Left lung (tissue), 1 donor: ENCODE data around the gene KSR2.

DNA sequence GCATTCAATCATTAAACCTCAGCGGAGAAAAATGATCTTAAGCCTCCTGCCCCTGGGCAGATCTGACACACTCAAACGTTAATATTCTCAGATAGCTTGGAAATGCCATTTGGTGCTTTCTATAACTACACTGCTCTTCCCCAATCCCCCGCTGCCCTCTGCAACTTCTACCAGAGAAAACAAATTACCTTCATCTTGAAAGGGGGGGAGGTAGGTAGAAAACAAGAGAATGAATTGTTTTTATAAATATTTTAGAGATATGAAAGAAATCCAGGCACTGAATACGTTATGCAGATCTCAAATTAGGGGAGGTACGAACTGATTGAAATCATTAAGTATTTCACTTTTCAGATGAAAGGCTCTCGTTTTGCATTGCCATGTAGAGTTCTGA, 521.1 kb downstream of the MED13L start:
- PRO-cap: no peak

DNA sequence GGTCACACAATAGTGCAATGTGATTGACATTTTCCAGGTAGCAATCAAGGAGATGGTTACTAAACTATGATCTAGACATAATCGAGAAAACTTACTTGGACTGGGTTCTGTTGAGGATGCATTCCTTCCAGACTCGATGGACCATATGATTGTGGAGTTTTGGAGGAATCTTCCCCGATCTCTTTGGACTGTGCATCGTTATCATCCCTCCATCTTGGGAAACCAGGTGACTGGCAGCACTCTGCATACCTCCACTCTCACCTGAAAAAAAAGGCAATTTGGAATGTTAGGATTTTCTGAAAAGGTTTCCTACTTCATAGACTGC, 262.5 kb downstream of the MED13L start:
- PRO-cap: no peak

- PRO-cap: no peak
Observed at GRCh38 chr12:116064711-116065175, 212.8 kb downstream of the MED13L start.

DNA sequence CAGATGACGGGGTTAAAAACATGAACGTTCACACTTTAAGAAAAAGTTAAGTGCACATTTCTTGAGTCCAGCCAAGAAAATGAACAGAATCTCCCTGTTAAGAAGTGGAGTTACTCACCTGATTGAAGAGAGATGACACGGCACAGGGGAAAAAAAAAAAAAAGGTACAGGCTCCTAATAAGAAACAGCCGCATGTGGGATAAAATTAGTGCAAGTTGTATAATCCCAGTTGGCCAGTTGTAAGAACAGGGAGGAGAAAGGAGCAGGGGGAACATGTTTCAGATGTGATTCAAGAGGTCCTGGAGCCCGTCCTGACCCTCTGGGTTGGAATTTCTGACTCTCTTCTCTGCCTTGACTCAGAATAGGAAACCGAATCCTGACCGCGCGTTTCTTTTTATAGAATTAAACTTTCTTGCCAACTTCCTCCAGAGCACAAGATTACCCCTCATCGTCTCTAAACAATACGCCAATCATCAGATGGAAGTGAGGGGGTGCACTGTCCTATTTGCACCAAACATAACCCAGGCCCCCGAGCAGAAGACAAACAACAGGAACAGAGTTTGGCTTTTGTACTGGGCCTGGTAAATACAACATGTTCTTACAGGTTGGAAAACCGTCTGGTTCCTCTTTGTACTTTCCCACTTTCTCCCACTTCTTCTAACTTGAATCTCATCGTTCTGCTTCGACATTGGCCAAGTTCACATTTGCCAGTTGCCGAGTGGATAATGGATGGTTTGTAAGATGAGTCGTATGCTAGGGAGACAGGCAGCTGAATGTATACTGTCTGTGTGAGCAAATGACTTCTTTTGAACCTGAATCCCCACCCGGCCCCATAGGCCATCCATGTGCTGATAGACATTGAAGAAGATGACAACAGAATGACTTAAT, 42.5 kb upstream of the MED13L start:
- PRO-cap: no peak

GRCh38 chr12:116324660-116325261, 47.3 kb upstream of the MED13L start:
- PRO-cap: no peak

GRCh38 chr12:116366895-116367207, 89.4 kb upstream of the MED13L start:
- PRO-cap: bidirectional peak, plus-strand start at chr12:116367044, minus-strand start at chr12:116366978

GRCh38 chr12:116368382-116368844, 90.9 kb upstream of the MED13L start:
- PRO-cap: bidirectional peak, plus-strand start at chr12:116368751, minus-strand start at chr12:116368557

DNA sequence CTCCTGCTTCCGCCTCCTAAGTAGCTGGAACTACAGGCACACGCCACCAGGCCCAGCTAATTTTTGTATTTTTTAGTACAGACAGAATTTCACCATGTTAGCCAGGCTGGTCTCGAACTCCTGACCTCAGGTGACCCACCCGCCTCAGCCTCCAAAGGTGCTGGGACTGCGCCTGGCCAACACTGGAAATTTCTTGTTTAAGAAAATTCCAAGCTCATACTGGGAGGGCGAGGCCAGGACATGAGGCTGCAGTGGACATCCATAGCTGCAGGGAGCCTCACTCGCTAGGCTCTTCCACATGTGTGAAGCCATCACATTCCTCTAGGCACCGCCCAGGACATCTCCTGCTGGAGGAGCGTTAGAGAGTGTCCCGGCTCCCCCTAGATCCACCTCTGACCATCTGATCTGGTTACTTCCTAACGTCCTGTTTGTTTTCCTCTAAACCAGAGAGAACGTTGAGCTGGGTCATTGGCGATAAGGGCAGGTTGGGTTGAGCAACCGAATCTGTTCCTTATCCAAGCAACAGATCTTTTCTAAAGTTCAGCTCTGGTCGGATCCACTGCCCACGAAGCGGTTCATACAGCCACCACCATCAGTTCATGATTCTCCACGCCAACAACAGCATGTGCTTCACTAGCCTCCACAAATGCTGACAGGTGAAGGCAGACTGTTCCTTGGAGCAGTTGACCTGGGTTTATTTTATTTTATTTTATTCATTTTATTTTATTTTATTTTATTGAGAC, 108.2 kb upstream of the MED13L start:
- PRO-cap: no peak

DNA sequence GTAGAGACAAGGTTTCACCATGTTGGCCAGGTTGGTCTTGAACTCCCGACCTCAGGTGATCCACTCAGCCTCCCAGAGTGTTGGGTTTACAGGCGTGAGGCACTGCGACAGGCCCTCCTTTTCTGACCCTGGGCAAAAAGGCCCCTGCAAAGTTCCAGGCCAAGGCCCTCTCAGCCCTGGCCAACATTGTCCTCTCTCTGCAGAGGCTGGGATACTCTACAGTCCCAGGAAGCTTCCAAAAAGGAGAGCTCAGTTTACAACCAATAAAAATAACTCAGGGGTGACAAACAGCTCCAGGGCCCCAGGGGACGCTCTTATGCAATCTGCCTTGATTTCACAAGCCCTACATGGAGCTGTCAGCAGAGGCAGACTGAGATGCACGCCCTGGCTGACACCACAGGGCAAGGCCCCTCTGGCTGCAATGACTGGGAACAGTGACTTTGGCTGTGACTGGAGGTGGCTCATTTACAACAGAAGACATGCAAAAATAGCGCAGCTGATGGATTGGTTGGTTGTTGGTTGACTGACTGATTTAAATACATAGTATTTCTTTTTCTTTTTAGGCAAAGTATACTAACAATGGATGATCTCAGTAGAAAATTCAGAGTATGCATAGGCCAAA, 129.0 kb upstream of the MED13L start:
- PRO-cap: no peak

DNA sequence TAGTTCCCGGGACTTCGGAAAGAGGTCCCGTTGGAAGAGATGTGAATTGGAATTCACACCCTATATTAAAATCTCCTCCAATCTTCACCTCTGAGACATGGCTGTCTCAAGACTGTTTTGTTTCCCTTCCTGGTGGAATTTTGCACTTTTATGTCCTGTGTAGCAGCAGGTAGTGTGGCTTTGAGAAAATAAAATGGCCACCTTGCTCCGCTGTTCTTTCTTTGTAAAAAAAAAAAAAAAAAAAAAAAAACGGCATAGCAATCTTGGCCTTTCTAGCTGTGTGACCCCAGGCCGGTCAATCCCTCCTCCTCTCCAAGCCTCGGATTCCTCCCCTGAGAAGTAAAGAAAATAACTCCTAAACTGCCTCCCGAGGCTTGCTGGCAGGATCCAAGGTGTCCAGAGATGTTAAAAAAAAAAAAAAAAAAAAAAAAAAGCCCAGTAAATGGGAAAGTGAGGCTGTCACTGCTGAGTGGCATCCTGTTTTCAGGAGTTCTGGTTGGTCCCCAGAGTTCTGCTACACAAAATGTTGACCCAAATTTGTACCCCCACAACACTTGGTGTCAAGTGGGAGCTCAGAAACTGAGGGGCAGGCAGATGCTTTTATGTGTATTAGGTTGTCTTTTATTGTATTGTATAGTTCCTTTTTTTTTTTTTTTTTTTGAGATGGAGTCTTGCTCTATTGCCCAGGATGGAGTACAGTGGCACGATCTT, 23.9 kb upstream of the MAP1LC3B2 start:
- PRO-cap: no peak

GRCh38 chr12:116539659-116540635, 19.2 kb upstream of the MAP1LC3B2 start:
- PRO-cap: no peak

DNA sequence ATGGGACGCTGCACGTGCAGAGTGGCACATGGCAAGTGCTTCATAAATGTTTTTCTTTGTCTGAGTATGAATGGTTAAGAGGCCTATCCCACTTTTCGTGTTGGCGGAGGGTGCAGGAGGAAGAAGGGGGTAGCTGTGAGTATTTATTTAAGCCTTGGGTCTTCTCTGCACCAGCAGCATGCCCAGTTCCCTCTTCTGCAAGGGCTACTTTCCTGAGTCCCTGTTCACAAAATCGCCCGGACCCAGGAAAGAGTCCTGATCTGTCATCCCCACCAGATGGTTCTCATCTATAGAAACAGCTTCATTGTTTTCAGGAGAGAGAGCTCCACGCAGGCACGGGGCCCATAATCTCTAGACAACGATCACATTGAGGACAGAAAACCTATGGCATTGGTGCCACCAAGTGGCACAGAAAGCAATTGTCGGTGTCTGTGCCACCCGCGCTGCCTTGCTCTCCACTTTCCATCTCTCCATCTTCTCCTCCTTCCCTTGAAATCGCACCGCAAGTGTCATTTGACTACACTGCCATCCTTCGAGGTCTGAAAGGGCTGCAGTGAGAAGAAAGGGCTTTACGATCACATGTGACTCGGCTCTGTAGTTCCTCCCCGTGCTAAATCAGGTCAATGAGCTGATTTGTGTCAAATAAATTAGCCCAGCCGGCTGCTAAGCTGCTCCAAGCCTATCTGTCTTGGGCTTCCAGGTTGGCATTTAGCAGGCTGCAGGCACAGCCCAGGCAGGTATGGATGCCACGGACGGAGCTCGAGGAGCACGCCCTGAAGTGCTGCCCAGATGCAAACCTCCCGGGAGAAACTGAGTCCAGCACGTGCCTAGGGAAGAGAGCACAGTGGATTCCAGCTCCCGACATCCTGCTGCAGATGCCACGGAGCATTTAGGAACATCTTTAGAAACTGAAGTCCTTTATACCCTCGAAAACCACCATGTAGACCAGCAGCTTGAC, 28.9 kb downstream of the SPRING1 start:
- PRO-cap: no peak

DNA sequence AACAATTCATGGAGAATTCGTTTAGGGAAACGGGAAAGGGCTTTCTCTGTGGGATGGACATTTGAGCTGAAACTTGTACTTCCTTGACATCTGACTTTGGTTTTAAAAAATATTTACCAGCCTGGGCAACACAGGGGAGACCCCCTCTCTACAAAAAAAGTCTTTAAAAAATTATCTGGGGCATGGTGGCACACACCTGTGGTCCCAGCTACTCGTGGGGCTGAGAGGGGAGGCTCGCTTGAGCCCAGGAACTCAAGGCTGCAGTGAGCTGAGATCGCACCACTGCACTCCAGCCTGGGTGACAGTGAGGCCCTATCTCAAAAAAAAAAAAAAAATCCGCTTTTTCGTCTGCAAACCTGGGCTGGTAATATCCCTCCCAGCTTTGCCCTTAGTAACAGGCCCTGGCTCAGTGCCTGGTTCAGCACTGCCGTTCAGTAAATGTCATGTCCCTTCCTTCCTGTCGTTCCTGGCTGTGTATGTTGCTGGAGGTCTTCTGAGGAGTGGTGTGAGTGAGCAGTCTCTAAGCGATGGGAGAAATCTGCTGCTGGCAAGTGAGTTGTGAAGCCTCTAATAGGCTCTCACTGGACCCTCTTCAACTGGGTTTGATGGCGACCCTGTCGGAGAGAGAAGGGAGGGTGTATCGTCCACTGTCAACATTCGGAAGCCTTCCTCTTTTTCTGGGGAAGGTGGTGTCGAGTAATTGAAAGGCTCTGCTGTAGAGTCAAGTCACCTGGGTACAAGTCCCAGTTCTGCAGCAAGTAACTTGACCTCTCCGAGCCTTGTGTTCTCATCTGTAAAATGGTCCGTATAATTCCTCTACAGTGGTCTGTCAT, 63.0 kb downstream of the HRK start:
- PRO-cap: no peak

DNA sequence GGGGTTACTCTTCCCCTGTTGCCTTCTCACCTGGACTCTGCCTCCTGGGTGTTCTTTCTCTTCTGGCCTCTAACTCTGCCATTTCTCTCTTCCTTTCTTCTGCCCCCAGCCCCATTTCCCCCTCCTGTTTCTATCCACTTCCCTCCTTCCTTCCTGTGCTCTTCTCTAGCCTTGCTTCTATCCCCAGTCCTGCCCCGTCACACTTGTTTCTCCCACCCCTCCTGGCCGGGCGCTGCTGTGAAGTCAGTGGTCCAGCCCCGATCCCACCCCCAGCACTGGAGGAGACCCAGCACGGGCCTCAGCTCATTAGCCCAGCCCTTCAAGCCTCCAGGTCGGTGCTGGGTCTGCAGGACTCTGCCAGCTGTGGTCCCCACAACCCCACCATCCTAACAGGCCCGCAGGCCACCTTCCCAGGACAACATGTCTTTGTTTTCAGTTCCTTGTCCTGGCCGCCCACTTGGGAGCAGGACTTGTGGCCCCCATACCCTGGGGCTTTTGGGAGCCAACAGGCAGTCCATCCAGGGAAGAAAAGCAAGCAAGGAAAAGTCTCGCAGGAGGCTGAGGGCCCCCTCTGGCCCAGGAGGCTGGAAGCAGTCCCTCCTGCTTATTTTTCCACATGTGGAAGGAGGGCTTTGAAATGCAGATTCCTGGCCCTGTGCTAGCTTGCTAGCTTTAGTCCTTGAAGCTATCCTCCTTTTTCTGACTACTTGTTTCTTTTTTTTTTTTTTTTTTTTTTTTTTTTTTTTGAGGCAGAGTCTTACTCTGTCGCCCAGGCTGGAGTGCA, 60.0 kb downstream of the HRK start:
- PRO-cap: no peak

GRCh38 chr12:117155244-117155995, 34.9 kb downstream of the FBXO21 start:
- PRO-cap: no peak

GRCh38 chr12:117157719-117158229, 32.5 kb downstream of the FBXO21 start:
- PRO-cap: no peak

- PRO-cap: no peak
Observed at GRCh38 chr12:117189634-117190131, 587 bp downstream of the FBXO21 start.

DNA sequence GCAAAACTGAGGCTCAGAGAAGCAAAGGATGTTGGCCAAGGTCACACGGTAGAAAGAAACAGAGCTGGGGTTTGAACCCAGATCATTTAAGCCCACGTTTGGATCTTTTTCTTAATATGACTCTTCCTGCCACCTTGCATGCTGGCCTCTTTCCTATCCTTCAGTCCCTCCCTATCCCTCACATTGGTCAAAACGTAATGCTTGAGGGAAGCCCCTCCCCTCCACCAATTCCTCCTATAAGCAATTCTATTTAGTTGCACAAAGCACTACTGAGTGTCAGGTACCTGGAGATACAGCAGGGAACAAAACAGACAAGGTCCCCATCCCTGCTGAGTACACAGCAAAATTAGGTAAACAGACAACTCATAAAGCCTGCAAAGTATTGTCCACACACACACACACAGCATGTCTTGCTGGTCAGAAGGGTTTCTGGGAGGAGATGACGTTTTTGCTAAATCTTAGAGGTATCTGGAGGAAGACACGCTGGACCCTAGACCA, 179.2 kb downstream of the KSR2 start:
- PRO-cap: no peak

DNA sequence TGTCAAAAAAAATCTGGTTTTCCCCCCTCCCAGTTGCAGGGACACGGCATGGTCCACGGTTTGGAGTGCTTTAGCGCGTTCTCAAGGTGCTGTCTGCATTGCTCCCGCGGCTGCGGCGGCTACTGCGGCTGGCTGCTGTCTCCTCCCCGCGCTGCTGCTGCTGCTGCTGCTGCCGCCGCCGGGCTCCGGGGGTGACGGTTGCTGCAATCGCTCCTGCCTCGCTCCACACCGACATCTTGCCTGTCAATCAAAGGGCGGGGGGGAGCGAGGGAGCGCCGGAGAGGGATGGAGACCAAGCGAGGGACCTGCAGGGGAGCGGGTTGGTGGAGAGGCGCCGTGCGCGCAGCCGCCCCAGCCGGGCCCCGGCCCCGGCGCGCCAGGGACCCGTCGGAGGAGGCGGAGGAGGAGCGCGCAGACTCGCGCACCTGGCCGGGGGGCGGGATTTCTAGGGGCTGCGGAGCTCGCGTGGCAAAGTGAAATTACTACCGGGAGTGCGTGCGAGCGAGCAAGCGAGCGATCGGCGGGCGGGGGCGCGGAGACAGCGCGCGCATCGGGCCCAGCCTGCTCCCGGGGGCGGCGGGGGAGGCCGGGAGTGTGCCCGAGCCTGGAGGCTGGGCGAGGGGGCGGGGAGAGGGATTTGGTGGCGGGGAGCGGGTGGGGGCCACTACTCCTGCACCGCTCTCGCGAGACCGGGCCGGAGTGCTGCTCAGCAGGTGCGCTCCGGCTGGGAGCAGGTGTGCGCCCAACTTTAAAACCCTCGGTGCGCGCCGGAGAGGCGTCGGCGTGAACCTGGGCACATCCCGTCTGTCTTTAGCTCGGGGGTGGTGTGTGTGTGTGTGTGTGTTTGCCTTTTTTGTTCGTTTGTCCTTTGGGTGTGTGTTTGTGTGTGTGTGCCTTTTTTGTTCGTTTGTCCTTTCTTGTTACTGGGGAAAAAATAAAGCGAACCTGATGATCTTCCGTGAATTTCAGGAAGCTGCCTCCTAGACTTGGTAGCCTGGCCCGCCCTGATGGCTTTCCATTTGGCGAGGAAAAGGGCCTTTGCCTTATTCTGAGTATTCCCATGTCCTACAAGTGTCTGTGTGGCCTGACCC, at the start of gene KSR2:
Gene KSR2, minus strand, starts transcription at position 249 of the 1,091 bp plus-strand sequence.
- PRO-cap: bidirectional peak, plus-strand start at position 712 of the sequence, minus-strand start at position 375 of the sequence

DNA sequence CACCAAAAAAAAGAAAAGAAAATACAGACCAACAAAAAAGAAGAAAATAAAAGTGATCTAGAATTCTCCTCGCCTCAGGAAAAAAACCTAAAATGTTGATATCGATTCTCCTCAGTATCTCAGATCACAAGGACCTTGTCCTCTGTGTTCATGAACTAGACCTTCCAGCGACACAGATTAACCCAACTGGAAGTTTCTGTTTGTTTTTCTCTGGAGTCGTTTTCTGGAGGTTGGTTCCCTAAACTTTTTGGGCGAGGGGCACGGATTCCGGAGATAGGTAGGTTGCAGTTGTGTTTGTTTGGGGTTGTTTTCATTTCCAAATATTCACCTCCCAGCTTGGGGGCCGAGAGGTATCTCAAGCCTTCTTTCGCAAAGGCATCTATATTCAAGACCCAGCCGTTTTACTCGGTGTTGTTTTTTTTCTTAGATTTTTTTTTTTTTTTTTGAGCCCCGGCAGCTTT, 513 bp upstream of the RFC5 start:
- PRO-cap: no peak